GM12891 (cell line): Measurements from ENCODE around the gene TMEM181.

GRCh38 chr6:157757388-157757790, 65.7 kb upstream of the SNX9 start:
- RRBS = no CpG with 5 or more reads among the region's 4 CpGs

- RRBS = no CpG with 5 or more reads among the region's 6 CpGs
These were observed 25.8 kb downstream of the SNX9 start for GRCh38 chr6:157848817-157849263.

DNA sequence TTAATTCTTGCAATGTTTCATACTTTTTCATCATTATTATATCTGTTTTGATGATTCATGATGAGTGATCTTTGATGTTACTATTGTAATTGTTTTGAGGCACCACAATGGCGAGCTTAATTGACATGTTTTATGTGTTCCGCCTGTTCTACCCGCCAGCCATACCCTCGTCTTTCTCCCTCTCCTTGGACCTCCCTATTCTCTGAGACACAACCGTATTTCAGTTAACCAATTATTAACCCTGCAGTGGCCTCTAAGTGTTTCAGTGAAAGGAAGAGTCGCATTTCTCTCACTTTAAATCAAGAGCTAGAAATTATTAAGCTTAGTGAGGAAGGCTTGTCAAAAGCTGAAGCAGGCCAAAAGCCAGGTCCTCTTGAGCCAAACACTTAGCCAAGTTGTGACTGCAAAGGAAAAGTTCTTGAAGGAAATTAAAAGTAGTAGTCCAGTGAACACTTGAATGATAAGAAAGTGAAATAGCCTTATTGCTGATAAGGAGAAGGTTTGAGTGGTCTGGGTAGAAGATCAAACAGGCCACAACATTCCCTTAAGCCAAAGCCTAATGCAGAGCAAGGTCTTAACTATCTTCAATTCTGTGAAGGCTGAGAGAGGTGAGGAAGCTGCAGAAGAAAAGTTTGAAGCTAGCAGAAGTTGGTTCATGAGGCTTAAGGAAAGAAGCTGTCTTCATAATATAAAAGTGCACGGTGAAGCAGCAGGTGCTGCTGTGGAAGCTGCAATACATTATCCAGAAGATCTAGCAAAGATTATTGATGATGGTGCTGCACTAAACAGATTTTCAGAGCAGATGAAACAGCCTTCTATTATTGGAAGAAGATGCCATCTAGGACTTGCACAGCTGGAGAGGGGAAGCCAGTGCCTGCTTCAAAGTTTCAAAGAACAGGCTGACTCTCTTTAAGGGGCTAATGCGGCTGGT, 58.4 kb downstream of the SNX9 start:
- RRBS = no CpG with 5 or more reads among the region's 8 CpGs

DNA sequence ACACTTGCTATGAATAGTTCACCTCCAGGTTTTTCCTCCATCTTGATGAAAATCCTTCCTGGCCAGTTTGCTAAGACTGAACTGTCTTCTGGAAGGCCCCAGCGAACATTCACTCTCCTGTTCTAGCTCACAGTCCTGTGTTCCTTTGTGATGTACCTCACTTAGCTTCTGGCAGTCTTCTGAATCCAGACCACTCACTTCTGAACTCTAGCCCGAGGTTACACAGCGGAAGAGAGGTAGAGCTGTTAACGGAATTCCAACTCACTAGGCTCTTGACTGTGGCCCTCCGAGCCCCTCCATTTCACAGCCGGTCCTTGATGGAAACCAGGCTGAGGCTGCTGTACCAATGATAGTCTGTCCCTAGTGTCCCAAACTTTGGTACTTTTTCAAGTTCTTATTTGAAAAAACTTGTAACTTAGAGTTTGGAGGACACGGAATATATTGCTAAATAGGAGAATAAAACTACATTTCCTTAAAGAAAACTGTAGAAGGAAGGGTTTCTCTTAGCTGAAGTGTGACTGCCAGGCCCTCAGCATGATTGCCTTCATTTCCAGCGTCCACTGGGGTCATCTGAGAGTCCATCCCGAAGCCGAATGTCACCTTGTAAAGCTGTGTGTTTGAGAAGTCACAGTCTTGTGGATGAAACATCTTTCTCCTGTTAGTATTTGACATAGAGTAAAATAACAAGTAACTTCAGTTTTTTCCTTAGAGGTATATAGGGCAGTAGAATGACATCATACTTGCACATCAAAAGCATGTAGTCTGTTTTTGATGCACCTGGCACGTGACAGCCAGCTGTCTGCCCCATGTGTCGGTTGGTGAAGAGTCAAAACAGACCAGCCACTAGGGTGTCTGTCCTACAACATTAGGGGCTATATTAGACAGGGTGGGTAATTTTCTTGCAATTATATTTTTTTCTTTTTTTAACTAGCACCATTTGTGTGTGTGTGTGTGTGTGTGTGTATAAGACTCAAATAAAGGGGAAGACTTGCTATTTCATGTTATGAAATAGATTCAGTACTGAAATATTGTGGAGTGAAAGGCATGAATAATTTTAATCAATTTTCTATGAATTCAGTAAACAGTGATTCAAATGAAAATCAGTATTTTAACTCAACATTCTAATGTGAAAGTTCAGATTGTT, 70.0 kb downstream of the SNX9 start:
- RRBS = no CpG with 5 or more reads among the region's 12 CpGs

GRCh38 chr6:157938348-157938844, 43.3 kb upstream of the SYNJ2 start:
- RRBS = no CpG with 5 or more reads among the region's 3 CpGs

- RRBS = no CpG with 5 or more reads among the region's 32 CpGs
These were observed 38.1 kb upstream of the SYNJ2 start for GRCh38 chr6:157943246-157944337.

- RRBS = no CpG with 5 or more reads among the region's 6 CpGs
These were observed 20.5 kb downstream of the SYNJ2 start for GRCh38 chr6:158002112-158002680.

DNA sequence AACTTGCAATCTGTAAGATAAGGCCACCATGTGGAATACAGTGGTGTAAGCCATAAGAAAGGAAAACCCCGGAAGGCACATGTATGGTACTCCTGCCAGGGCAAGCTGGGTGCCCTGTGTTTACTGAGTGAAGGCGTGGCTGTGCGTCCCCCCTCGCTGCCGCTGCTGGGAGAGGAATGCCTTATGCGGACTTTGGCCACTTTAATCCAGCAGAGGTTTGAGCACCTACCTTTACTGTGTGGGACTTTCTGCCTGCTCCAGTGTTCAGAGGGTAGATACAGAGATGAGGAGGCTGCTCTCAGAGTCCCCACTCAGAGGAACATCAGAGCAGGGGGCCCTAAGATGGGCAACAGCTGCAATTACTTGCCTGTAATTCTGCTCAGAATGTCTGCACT, 52.6 kb downstream of the SYNJ2 start:
- RRBS = no CpG with 5 or more reads among the region's 6 CpGs

GRCh38 chr6:158059913-158060770, 78.5 kb downstream of the SYNJ2 start:
- RRBS = no CpG with 5 or more reads among the region's 14 CpGs

DNA sequence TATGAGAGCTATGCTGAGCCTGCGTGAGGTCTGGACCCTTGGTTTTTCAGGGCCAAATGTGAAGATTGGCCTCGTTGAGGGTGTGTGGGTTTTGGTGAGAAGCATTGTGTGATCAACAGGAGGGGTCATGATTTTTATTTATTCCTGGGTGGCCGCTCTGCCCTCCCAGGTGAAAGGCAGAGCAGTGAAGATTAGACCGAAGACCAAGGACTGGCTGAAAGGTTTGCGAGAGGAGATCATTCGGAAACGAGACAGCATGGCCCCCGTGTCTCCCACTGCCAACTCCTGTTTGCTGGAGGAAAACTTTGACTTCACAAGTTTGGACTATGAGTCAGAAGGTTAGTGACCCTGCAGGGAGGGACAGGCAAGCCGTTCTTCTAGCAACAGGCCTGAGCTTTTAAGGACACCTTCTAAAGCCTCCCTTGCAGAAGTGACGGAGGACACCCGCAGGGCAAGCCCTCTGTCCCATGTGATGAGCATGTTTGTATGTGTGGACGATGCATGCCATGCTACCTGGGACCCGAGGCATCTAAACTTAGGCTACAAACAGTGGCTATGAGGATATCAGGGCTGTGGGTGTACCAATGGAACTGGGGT, 84.7 kb downstream of the SERAC1 start:
- RRBS = no CpG with 5 or more reads among the region's 13 CpGs

- RRBS = no CpG with 5 or more reads among the region's 13 CpGs
These were observed 15.4 kb downstream of the GTF2H5 start for GRCh38 chr6:158183516-158183981.

DNA sequence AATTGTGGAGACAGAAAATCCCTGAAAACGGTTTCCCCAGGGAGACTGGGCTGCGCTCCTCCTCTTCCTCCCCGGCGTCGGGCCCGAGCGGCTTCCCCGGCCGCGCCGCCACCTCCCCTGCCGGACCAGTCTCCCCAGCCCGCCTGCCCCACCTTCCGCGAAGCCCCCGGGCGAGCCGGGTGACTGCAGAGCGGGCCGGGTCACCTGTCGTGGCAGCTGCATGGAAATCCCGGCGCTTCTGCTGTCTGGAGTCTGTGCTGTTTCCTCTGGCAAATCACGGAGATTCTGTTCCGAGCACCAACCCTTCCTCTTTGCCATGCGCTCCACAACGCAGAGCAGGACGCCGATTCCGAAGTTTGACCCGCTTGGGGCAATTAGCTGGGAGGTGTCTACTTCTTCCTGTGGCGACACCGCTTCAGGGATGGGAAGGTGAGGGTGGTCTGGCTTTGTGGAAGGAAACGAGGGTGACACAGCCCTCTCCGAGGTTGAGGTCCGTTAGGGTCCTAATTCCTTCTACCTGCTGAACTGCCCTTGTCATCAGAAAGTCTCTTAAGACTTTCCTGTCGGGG, 64.6 kb downstream of the GTF2H5 start:
- RRBS = 4% methylated on average over 5 of the region's 37 CpGs

DNA sequence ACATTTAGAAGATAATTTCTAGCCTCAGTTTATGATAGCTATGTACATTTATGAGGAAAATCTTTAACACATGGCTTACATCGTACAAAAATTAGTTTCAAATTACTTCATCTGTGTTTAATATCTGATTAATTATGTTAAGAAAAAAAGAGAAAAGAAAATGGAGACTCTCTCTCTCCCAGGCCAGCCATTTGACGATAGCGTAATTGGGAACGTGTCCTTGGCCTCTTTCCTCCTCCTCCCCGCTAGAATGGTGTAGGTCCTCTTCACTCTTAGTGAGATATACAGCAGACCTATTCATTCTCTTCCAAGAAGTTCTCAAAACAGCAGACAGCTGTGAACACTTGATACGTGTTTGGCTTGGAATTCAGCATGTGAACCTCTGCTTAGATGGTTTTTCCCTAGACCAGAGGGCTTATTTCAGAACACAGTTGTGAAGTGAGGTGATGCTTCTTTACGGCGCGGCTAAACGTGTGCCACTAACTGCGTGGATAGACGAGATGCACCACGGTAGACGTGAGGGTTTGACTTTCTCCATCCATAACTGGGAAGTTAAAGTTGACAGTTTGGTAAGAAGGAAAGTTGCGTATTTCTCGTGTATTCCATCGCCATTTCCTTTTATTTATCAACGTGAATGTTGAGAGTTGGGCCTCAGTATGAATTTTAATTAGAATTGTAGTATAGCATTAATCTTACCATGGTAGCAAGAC, 32.6 kb upstream of the TULP4 start:
- RRBS = no CpG with 5 or more reads among the region's 18 CpGs

DNA sequence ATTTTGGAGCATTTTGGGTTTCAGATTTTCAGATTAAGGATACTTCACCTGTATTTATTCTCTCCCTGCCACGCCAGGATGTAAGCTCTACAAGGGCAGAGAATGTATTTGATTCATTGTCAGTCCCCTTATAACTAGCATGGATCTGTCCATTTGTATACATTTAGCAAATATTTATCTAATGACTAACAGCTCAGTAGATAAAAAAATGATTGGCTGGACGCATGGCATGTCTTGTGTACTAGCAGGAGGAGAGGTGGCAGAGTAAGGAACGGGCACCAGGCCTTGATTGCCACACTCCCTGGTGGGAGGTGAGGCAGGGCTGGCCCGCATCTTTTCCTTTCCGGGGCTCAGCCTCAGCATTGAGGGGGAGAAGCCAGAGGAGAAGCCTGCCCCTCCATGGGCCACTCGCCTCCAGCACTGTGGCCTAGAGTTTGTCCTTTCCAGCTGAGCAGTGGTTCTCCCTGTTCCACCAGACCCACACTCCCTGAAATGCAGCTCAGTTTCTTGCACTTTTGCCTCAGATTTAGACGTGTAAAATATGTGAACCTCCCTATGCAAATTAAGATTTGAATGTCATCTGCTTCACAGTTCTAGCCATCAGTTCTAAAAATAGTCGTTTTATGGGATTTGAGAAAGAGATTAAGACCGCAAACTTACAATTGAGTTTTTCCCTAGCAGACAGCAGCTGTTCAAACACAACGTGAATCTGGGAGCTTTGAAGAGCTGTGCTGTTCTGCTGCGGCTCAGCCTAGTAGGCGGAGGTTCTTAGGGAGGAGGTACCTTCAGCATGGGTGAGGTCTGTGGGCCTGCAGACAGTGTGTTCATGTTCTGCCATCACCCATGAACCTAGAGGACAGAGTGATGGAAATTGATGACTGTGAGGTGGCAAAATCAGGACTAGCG, 84.8 kb upstream of the TMEM181 start:
- RRBS = no CpG with 5 or more reads among the region's 13 CpGs

DNA sequence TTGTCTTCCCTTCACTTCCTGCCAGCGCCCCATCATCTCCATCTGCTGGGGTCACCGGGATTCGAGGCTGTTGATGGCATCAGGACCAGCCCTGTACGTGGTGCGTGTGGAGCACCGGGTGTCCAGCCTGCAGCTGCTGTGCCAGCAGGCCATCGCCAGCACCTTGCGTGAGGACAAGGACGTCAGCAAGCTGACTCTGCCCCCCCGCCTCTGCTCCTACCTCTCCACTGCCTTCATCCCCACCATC, 80.2 kb upstream of the TMEM181 start:
- RRBS = 95% methylated on average over 5 of the region's 10 CpGs

- RRBS = 1% methylated on average over 18 of the region's 59 CpGs
These were observed at the start of gene TMEM181 for GRCh38 chr6:158559768-158560247. TMEM181 (plus strand) TSS chr6:158560091.

GRCh38 chr6:158630683-158631667, 13.6 kb downstream of the DYNLT1 start:
- RRBS = no CpG with 5 or more reads among the region's 25 CpGs

DNA sequence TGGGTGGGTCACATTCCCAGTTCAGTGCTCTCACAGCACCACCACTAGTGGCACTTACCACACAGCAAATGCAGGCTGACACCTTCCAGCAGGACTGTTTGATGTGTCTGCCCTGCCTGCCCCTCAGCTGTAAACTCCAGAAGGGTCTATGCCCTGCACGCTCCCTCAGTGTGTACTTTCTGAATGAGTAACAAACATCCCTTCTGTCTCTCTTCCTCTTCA, 4.0 kb downstream of the DYNLT1 start:
- RRBS = no CpG with 5 or more reads among the region's 1 CpG

DNA sequence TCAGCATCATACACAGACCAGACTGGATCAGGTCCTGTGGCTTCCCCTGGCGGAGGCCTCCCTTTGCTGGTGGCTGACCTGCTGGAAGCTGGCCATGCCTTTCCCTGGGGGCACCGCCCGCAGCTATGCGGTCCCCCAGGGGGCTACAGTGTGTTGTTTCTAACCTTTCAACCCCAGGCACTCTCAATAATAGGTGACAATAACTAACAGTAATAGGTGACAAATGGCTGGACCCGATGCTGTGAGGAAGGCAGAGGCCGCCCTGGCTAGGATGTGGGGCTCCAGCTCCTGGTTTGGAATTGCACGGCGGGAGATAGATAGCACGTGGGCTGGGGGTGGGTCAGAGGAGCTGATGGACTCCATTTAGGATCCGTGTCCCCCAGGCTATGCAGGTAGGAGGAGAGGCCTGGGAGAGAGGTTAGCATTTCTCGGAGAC, 61.5 kb downstream of the EZR start:
- RRBS = no CpG with 5 or more reads among the region's 11 CpGs

DNA sequence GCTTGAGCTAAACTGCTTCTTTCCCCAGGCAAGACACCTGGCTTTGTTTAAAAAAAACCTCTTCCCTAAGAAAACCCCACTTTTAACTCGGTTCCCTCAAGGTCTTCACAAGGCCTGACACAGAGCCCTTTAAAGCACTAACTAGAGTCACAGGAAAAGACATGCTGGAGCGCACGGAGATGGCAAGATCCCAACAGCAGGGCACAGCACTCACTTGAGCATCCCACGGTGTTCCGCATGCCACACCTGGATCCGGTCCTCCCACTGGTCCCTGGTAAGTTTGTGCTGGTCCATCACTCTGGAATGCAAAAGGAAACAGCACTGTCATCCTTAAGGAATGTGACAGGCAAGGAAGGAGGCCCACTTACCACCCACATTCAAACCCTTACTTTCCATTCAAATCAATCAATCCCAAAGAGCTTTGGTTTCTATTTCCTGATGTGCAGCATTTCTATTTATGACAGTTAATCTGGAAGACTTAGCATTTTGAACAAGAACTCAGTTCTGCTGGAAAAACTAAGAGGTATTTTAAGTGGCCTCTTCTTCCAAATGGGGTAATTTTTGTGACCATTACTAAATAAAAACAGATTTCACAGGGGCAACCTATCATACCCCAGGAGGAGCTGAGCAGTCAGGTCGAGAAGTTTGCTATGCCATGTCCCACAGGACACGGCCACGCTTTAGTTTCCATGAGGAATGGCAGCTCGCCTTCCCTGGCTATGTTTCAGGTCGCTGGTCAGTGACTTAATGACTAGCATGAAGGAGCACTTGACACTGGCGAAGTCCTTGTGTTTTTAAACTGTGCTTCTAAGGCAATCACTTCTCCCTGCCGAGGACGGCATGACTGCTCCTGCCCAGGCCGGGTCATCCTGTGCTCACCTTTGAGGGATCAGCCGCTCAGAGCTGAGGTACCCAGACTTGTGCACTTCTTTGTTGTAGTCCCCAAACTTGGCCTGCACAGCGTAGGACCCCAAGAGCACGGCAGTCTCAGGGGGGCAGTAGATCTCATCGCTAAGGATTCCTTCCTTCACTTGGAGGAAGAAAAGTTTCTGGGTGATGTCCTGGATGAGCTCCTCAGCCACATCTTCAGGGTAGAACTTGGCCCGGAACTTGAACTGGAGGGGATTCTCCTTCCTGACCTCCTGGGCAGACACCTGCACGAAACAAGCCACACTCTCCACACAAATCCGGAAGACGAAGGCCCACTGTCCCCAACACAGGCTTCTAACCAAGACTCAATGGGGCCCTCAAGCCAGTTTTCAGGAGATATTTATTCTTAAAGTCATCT, 34.3 kb downstream of the EZR start:
- RRBS = 99% methylated on average over 3 of the region's 23 CpGs